ENCODE data around the genes SPATA31A5 and FOXD4L4.

GRCh38 chr9:41073562-41074195 lies 54.8 kb downstream of the FOXD4L6 start:
- PRO-cap, 2 experiments = no peak in any of the 2 experiments

DNA sequence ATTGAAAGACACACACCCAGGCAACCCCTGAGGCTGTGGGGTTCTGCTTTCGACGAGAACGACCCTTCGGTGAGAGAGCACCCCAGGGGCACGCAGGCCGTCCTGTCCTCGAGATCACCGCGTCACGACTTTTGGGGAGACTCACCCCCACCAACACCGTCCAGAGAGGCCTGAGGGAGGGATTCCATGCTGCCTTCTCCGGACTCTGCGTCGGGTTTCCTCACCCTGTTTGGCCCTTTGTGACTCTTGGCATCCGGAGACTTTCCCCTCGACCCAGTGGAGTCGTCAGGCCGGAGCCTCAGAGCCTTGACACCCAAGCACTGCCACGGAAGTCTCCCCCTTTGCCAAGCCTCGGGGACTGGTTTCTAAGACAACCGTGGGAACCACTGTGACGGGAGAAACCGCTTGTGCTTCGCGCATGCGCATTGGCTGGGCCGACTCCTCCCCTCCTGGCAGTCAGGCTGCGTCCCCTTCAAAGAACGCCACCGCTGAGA lies 459.3 kb upstream of the ZNG1F start:
- PRO-cap, 2 experiments = no peak in any of the 2 experiments

- PRO-cap, 2 experiments = no peak in any of the 2 experiments
These were observed 609 bp upstream of the CNTNAP3B start for GRCh38 chr9:42129888-42130182.

GRCh38 chr9:60914033-60914557 lies at the start of gene SPATA31A5:
SPATA31A5 (plus strand) TSS chr9:60914407.
- PRO-cap, 2 experiments = no peak in any of the 2 experiments

- PRO-cap, 2 experiments = no peak in any of the 2 experiments
These were observed 1946.6 kb downstream of the FOXD4L5 start for GRCh38 chr9:63338075-63339074.

- PRO-cap, 2 experiments = peak in 1 of 2 experiments; most common minus-strand start chr9:63703821 (in 1)
These were observed 1581.3 kb downstream of the FOXD4L5 start for GRCh38 chr9:63703698-63704177.

- PRO-cap, 2 experiments = no peak in any of the 2 experiments
These were observed 1503.6 kb downstream of the FOXD4L5 start for GRCh38 chr9:63781286-63781837.

DNA sequence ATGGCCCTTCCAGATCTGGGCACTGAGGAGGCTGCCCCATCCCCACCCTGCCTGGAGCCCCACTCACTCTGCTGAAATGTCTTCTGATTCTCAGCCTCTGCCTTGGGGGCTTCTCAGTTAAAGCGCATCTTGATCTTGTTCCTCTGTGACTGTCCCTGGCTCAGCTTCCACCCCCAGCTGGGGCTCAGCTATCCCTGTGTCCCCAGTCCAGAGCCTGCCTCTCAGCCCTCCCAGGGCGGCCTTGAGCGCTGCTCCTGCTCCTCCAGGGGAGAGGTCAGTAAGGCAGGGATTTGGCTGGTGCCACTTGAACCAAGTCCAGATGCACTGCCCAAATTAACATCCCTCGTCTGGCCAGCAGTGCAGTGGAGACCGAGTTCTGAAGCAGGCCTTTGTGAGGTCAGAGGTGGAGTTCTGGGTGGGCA lies 141.1 kb downstream of the FOXD4L5 start:
- PRO-cap, 2 experiments = no peak in any of the 2 experiments

DNA sequence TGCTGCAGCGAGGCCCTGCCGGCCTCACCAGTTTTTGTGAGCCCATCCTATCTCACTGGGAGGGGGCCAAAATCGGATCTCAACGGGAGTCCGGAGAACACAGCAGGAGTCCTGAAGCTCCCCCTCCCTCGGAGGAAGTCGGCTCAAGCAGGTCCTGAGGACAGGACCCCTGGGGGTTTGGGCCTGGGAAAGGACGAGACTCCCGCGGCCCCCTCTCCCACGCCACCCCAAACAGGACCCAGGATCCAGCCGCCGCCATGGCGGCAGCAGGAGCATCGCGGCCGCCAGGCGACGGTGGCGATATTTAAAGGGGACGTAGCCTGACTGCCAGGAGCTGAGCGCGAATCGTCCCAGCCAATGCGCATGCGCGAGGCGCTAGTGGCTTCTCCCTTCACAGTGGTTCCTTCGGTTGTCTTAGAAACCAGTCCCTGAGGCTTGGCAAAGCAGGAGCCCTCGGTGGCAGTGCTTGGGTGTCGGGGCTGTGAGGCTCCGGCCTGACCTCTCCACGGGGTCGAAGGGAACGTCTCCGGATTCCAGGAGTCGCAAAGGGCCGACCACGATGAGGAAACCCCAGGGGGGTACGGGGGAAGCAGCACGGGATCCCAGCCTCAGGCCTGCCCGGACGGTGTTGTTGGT lies 101.7 kb upstream of the FOXD4L5 start:
- PRO-cap, 2 experiments = peak in 1 of 2 experiments; most common minus-strand start position 306 of the sequence (in 1)

DNA sequence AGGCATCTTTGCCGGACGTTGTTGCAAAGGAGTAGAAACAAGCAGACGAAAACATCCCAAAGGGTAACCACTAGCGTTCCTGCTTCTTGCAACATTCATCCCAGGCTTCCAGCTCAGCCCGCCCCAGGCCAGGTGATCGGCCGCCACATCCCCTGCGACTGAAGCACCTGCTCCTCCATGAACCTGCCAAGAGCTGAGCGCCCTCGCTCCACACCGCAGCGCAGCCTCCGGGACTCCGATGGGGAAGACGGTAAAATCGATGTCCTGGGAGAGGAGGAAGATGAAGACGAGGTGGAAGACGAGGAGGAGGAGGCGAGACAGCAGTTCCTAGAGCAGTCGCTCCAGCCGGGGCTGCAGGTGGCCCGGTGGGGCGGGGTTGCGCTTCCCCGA lies at the start of gene FOXD4L4:
FOXD4L4 (plus strand) TSS at position 178 of the 390 bp plus-strand sequence.
- PRO-cap, 2 experiments = no peak in any of the 2 experiments

DNA sequence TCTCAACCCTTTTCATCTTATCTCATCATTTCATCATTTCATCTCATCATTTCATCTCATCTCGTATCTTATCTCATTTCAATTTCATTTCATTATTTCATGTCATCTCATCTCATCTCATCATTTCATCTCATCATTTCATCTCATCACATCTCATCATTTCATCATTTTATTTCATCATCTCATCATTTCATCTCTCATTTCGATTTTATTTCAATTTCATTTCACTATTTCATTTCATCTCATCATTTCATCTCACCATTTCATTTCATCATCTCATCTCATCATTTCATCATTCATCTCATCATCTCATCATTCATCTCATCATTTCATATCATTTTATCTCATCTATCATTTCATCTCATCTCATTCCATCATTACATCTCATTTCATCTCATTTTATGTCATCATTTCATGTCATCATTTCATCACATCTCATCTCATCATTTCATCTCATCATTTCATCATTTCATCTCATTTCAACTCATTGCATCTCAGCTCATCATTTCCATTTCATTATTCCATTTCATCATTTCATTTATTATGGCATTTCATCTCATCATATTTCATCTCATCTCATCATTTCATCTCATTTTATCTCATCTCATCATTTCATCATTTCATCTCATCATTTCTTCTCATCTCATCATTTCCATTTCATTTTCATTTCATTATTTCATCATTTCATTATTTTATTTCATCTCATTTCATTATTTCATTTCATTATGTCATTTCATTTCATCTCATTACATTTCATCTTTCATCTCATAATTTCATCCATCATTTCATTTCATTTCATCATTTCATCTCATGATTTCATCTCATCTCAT lies 77.1 kb downstream of the FOXD4L4 start:
- PRO-cap, 2 experiments = no peak in any of the 2 experiments

DNA sequence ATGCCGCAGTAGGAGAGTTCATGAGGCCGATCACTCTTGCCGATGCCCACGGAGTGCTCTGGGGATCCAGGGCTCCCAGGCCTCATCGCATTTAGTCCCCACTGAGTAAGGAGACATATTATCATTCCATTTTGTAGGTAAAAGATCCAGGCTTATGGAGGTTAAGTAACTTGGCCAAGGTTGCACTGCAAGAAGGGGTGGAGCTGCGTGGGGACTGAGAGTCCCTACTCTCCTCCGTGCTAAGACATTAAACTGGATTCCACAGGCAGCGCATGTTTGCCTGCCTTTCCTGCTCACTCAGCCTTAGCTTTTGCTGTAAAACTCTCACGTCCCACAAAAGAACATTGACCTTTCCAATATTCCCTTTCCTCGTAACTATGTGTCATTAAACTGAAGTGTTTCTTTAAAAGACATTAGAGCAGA lies 86.2 kb downstream of the TMEM252 start:
- PRO-cap, 2 experiments = no peak in any of the 2 experiments

- PRO-cap, 2 experiments = no peak in any of the 2 experiments
These were observed 10.5 kb upstream of the TMEM252 start for GRCh38 chr9:68551071-68551683.

- PRO-cap, 2 experiments = no peak in any of the 2 experiments
These were observed 1.3 kb downstream of the PIP5K1B start for GRCh38 chr9:68706068-68707034.

DNA sequence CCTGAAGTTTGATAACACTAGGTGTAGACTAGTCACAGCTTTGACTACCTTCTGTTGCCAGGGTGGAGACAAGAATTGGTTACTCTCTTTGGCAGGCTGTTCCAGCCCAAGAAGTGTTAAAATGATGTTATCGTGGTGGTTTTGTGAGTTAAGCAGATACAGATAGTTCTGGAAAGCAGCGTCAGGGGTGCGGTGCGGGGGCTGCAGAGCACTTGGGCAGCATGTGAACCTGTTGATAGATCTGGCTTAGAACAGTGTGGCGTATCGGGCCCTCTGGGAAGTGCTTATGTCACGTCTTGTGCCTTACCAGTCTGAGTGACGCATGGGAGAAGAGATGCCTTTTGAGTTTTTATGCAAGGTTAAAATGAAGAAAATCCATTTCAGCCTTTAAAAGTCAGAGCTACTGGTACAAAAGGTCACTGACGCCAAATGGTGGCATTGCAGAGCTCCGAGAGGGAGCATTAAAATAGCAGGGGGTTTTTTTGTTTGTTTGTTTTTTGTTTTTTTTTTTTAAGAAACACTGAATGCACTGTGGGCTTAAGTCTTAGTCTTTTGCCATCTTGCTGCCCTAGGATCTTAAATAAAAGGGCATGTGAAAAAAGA lies 81.6 kb downstream of the PABIR1 start:
- PRO-cap, 2 experiments = no peak in any of the 2 experiments

DNA sequence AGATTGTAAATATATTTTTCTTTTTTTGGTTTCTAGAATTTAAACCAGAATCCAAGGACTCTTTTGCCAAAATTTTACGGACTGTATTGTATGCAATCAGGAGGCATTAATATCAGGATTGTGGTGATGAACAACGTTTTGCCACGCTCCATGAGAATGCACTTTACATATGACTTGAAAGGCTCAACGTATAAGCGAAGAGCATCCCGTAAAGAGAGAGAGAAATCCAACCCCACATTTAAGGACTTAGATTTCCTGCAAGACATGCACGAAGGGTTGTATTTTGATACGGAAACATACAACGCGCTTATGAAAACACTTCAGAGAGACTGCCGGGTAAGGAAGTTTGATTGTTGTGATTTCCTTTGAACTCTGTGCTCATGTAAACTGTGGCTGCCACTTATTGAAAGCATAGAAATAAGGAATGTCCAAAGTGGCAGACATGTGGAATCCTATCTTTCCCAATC lies 114.5 kb downstream of the PABIR1 start:
- PRO-cap, 2 experiments = no peak in any of the 2 experiments

DNA sequence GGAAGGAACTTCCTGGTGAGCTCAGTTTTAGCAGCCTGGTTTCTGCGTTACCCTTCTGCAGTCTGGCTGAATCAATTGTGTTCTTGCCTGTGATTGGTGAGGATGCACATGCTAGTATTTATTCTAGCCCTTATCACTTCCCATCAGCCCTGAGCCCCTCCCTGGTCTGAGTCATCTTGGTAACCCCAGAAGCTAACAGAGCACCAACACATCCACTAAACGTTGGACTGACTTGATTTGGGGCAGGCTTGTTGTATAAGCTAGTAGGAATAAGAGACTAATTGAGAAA lies 6.6 kb downstream of the TJP2 start:
- PRO-cap, 2 experiments = peak in 1 of 2 experiments; most common plus-strand start position 218 of the sequence (in 1); most common minus-strand start position 64 of the sequence (in 1)

DNA sequence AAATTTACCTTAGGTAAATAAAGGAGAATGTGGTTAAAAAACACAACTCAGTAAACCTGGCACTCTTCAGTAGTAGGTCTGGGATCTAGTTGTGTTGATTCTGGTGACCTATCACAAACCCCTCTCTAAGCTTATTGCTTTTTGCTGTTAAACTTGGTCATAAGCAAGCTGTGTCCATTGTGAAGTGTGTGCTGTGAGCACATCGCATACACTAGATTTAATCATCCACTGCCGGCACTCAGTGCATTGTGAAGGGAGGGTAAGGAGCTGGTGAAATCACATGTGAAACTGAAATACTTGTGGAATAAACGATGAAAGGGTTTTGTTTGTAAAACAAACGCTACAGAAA lies 24.4 kb downstream of the TJP2 start:
- PRO-cap, 2 experiments = peak in 1 of 2 experiments; most common plus-strand start position 246 of the sequence (in 1); most common minus-strand start position 213 of the sequence (in 1)

- PRO-cap, 2 experiments = no peak in any of the 2 experiments
These were observed 33.3 kb downstream of the TJP2 start for GRCh38 chr9:69207338-69207914.

- PRO-cap, 2 experiments = no peak in any of the 2 experiments
These were observed 61.8 kb downstream of the TJP2 start for GRCh38 chr9:69235787-69236363.

All from cerebral cortex (tissue), 2 donors.